Epithelial cell of alveolus of lung (primary cell): ENCODE data around the genes ABHD17B and C9orf57.

DNA sequence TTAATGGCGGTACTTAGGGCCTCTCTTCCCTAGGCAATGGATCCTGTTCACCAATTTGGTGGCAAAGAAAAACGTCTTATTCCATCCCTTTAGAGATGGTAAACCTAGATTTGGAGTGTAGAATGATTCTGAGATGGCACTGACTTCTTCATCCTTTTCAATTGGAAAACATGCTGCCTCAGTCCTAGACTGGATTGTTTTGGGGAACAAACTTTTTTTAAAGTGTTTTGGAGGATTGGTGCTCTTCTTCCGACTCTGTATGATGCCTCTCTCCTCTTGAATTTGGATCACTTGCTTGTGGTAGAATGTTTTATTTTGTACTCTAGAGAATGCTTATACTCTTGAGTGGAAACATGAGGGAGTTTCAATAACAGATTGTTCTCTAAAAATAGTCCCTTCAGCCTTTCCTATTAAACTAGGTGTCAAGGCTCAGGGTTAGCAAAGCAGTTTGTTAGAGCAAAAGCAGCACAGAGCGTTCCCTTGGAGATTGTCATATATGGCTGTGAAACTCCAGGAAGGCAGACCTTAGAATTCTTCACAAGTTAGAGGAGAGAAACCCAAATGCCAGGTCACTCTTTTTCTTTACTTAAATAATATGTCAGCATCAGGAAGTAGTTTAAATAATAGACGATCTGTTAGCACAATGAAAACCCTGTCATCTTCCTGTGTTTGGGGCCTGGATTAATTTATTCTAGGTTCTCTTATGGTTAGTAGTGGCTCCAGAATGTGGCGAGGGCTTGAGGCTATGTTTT lies 33.0 kb downstream of the MAMDC2 start:
- RAMPAGE, long total RNA: no peak
- RRBS: no CpG with 5 or more reads among the region's 6 CpGs

DNA sequence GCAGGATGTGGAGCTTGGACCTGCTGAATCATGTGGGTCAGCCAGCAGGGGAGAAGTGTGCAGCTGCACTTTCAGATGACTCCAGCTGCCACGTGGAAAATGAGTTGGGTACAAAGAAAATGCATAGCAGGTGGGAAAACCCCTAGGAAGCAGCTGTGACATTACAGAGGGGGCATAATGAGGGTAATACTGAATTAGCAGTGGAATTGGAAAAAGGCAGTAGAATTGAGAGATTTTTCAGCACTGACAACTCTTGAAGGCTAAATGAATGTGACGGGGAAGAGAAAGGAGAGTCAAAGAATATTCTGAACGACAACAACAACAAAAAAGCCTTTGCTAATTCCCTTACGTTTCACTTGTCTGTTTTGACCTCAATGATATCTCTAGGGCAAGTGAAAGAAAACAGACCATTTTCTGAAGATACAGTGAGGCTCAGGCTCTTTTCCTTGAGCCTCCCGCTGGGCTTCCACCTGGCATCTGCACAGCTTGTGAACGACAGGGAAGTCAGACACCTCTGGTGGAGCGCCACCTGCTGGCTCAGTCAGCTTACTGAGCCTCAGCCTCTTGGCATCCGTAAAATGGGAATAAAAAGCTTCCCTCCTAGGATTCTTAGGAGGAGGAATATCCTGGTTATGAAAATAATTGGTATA lies 67.1 kb downstream of the MAMDC2 start:
- RAMPAGE, long total RNA: no peak
- RRBS: no CpG with 5 or more reads among the region's 8 CpGs

DNA sequence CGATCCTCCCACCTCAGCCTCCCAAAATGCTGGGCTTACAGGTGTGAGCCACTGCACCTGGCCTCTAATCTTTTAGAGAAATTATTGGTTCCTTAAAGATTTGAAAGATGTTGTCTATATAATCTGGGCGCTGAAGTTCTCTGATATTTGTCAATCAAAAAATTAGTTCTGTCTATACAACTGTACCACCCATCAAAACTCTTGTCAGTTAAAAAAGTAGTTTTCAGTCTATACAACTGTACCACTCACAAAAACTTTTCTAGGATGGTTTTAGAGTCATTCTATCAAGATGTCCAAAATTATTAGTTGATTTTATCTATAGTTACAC lies 33.1 kb downstream of the KLF9 start:
- RAMPAGE, long total RNA: no peak
- RRBS: no CpG with 5 or more reads among the region's 2 CpGs

DNA sequence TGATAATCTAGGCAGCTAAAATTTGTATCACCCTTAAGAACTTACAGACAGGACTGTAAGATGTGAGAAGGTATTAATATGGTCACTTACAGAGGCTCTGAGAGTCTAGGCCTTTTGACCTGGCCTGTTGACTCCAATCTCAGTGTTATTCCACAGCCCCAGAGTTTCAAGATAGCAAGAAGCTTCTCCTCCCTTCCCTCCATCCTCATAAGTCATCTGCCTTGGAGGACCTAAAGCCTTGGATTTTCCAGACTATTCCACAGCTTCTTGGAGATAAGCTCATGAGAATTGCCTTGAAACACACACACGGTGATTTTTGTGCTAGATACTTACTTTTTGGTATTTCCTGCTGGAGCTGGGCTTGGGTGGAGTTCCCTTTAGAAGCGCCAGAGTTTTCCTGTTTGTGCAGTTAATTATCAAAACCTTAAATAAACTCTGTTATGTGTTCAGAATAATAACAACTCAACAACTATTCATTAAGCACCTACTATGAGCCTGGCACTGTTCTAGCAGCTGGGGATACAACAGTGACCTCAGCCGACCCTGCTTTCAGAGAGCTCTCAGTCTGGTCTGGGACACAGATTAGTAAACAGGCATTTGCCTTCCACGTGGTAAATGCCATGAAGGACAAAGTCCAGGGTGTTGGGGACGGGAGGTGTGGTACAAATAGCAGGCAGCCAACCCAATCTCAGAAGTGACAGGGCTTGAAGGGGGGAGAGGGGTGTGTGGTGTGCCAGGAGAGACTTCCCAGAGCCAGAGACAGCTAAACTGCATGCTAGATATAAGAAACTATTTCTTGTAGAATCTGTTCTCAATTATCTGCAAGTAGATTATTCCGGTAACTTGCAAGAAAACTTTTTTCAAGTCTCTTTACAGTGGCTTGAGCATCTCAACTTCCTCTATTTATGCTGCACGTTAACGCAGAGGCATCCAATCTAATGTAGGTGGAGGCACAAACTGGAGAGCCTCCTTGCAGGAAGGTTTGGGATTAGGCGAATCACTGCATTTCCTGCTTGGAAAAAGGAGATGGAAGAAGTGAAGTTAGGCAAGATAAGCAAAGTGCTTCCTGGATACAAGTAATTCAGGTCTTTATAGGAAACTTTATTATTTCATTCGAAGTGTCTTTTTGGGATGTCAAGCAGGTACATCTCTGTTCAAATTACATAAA lies 55.9 kb upstream of the KLF9 start:
- RAMPAGE, long total RNA: no peak
- RRBS: no CpG with 5 or more reads among the region's 10 CpGs

- RAMPAGE, long total RNA: no peak
- RRBS: no CpG with 5 or more reads among the region's 12 CpGs
These were observed 78.4 kb downstream of the CEMIP2 start for GRCh38 chr9:71689867-71690336.

- RAMPAGE, long total RNA: no peak
- RRBS: no CpG with 5 or more reads among the region's 3 CpGs
These were observed 76.0 kb downstream of the CEMIP2 start for GRCh38 chr9:71692198-71692814.

- RAMPAGE, long total RNA: no peak
- RRBS: no CpG with 5 or more reads among the region's 5 CpGs
These were observed 33.5 kb downstream of the CEMIP2 start for GRCh38 chr9:71734841-71735186.

GRCh38 chr9:71806751-71807217 lies 38.5 kb upstream of the CEMIP2 start:
- RAMPAGE, long total RNA: no peak
- RRBS: no CpG with 5 or more reads among the region's 4 CpGs

- RAMPAGE, long total RNA: no peak
- RRBS: 1% methylated on average over 36 of the region's 64 CpGs
These were observed at the start of gene ABHD17B for GRCh38 chr9:71910704-71911375. Gene ABHD17B (minus strand): TSS chr9:71911193.

DNA sequence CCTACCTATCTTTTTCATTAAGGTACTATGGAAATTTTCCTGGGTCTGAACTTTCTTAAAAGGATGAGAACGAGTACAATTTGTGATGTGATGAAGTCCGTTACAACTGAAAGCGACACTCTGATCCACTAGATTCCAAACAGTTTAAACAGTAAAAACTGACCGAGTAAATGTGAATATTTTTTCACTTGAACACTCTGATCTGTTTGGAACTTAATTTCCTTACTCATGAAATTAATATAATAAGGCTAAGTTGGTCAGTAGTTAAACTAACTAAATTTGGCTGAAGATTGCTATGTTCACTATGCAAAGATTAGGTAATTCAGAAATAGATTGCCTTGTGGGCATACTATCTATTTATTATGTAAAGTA lies at the start of gene C9orf57:
C9orf57 (minus strand) TSS at position 122 of the 372 bp plus-strand sequence.
- RAMPAGE, long total RNA: no peak
- RRBS: no CpG with 5 or more reads among the region's 4 CpGs

DNA sequence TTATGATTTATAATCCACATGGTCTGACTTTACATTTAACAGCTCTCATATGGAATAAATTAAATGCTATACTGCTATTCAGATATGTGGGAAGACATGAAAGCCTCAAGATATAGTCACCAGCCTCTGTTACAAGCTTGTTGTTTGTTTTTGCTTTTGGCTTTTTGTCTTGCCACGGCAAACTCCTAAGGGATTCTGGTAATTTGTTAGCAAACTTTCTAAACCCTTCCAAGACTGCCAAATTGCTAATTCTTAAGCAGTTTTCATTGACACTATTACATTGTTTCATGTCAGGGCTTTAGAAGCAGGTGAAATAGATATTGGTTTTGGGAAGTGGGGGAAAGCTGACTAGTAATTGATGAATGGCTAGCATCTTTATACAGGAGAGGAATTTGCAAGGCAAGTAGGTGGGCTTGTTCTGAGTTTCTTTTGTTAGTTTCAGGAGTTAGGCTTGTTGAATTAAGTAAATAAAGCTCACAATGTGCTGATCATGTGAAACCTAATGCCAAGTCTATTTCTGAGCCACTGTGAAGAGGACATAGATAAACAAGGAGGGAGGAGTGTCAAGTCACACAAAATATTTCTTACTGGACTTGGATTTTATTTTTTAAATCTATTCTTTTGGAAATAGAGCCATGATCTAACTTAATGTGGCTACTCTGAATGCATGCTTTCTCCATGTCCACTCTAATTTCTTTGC lies 19.8 kb downstream of the GDA start:
- RAMPAGE, long total RNA: no peak
- RRBS: no CpG with 5 or more reads among the region's 1 CpG

- RAMPAGE, long total RNA: no peak
- RRBS: no CpG with 5 or more reads among the region's 4 CpGs
These were observed 10.4 kb downstream of the ZFAND5 start for GRCh38 chr9:72354313-72355304.

- RAMPAGE, long total RNA: no peak
- RRBS: no CpG with 5 or more reads among the region's 4 CpGs
These were observed 43.4 kb upstream of the TMC1 start for GRCh38 chr9:72477888-72478606.

- RAMPAGE, long total RNA: no peak
- RRBS: no CpG with 5 or more reads among the region's 2 CpGs
These were observed 159.1 kb downstream of the TMC1 start for GRCh38 chr9:72680400-72680965.

DNA sequence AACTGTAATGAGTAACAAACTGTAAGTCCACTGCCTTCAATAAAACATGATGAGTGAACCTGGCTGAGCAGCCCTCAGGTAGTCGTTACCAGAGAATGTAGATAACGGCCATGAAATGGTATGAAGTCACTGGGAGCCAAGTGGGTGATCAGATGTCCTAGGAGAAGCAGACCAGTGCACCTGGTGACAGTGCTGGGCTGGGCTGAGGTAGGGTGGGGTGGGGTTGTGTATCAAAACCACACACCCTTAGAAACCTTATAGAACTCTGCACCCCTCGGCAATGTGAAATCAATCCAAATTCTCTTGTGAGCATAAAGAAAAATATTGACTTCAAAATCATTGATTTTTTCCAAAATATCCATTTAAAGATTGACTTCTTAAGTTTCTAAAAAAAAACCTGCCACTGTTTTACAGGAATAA lies 203.5 kb downstream of the ALDH1A1 start:
- RAMPAGE, long total RNA: no peak
- RRBS: no CpG with 5 or more reads among the region's 3 CpGs

GRCh38 chr9:72943638-72944096 lies 9.2 kb downstream of the ALDH1A1 start:
- RAMPAGE, long total RNA: no peak
- RRBS: no CpG with 5 or more reads among the region's 2 CpGs

- RAMPAGE, long total RNA: no peak
- RRBS: no CpG with 5 or more reads among the region's 4 CpGs
These were observed 4.8 kb downstream of the ALDH1A1 start for GRCh38 chr9:72947903-72948627.

- RAMPAGE, long total RNA: no peak
- RRBS: no CpG with 5 or more reads among the region's 7 CpGs
These were observed 1.9 kb downstream of the ALDH1A1 start for GRCh38 chr9:72950912-72951389.

- RAMPAGE, long total RNA: no peak
- RRBS: no CpG with 5 or more reads among the region's 4 CpGs
These were observed 1.6 kb upstream of the ALDH1A1 start for GRCh38 chr9:72954317-72955081.

- RAMPAGE, long total RNA: no peak
These were observed 30.2 kb upstream of the ALDH1A1 start for GRCh38 chr9:72983087-72983381.